Mesenchymal stem cell of adipose (primary cell): ENCODE results near the genes ANAPC16 and FUT11.

DNA sequence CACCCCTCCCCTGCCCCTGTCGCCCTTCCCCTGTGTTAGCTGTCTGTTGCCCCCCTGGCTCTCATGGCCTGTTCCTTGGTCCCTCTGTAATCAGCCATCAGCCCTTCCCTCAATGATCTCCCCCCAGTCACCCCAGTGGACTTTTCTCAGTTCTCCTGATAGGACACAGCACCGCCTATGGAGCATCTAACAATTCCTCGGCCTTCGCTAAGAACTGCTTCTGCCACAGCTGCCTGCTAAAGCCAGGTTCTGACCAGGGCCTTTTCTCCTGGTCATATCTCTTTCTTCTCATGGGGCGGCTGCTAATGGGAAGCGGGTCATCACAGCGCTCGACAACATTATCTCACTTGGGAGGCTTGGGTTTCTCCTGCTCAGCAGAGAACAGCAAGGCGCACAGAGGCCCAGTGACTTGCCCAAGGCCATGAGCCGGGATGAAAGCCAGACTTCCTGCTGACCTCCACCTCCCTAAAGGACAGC, 19.7 kb downstream of the SPOCK2 start:
- CAGE, long polyA plus RNA = no peak

- CAGE, long polyA plus RNA = no peak
Observed at GRCh38 chr10:72097683-72098444, 9.5 kb upstream of the SPOCK2 start.

GRCh38 chr10:72176483-72177391, 39.1 kb upstream of the ANAPC16 start:
- CAGE, long polyA plus RNA = no peak

- CAGE, long polyA plus RNA = no peak
Observed at GRCh38 chr10:72215635-72216627, at the start of gene ANAPC16. TSS of gene ANAPC16 (plus strand) at chr10:72216012.

GRCh38 chr10:72297590-72298545, 24.1 kb downstream of the DDIT4 start:
- CAGE, long polyA plus RNA = no peak

- CAGE, long polyA plus RNA = no peak
Observed at GRCh38 chr10:72353935-72354447, 728 bp downstream of the DNAJB12 start.

DNA sequence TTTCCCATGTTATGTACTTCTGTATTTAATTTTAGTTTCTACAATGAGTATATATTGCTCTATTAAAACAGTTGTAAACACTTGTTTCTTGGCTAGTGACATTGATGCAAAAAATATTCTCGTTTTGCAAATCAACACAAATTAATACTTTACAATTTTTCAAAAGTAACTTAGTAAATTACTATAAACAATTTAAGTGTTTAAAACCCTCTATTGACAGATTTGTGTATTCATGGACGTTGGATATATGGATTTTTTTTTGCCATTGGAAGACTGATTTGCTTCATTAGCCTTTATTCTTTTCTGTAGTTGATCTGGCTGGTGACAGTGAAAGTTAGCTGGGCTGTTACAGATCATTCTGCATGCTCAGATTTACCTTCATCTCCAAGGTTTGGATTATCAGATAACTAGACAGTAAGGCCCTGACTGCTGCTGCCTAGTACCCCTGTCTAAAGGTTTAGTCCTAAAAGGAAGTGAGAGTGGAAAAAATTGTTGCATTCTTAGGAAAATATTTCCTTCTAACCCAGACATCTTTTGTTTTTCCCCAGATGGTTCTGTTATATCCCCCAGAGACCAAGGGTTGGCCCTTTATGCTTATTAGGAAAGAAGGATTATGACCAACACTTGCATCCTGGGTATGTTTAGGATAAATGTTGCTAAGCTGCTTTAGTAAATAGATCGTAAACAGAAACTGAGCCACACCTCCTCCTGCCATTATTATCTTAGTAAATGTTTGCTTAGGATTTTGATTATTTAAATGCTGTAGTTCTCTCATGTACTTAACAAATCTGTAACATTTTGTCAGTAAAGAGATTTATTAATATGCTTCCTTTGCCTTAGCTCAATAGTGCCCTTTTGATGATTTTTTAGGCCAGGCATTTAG, 44.2 kb downstream of the MCU start:
- CAGE, long polyA plus RNA = no peak

GRCh38 chr10:72759632-72759975, 67.7 kb downstream of the MCU start:
- CAGE, long polyA plus RNA = no peak

- CAGE, long polyA plus RNA = no peak
Observed at GRCh38 chr10:72784573-72785297, 92.8 kb downstream of the MCU start.

DNA sequence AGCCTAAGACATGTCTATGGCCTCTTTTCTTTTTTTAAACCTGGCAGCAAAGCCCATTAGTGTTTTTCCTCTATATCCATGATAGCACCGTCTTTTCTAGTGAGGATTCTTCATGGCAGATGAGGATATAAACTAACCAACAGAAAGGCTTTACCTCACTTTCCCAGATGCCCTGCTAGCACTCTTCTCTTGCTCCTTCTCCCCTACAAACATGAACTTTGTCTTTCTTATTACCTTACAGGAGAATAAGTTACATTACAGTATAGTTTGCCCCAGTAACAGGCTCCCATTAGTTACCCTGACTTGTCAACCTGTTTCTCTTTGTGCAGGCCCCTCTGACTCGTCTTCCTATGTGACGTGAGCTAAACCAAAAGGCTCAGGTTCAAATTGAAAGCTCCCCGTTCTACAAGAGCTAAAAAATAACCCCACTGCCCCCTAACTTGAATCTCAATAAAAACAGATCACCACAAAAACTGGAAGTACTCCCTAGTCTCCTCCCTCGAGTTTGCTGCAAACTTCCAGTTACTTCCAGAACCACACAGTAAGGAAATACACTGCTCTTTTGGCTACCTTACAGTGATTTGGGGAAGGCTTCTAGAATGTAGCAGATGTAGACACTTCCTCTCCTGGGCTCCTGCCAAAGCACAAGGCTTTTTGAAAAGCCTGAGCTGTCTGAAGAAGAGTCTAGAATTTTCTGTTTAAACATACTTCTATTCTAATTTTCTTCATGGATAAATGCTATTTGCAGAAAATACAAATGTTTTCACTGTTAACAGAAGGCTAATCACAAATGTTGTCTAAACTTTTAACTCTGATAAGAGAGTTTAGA, 20.0 kb downstream of the P4HA1 start:
- CAGE, long polyA plus RNA = no peak

DNA sequence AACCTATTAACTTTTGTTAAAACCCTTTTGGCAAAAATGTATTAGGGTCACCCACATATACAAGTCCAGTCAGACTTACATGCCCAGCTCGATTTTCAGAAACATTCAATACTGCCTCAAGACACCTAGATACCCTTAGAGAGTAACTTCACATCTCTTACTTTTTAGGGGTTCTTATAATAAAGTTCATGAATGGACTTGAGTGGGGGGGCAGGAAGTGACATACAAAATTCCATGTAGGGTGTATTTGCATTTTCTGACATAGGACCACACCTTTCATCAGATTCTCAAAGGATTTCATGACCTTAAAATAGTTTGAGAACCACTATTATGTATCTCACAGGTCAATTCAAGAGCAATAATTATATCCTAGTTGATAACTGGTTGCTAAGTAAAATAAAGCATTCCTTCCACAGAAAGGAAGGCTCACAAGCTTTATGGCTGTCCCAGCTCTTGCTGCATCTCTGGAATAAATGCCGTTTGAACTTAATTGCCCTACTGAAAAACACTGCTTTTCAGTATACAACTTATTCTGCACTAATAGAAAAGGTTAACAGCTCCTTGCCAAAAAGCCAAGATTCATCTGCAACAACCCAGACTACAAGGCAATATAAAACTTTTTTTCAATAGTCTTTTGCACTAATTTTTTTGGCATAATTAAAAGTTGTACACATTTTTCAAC, 2.3 kb downstream of the P4HA1 start:
- CAGE, long polyA plus RNA = no peak

GRCh38 chr10:73095265-73095772, 1.3 kb downstream of the P4HA1 start:
- CAGE, long polyA plus RNA = no peak

- CAGE, long polyA plus RNA = no peak
Observed at GRCh38 chr10:73245682-73246263, 1.3 kb downstream of the DNAJC9 start.

DNA sequence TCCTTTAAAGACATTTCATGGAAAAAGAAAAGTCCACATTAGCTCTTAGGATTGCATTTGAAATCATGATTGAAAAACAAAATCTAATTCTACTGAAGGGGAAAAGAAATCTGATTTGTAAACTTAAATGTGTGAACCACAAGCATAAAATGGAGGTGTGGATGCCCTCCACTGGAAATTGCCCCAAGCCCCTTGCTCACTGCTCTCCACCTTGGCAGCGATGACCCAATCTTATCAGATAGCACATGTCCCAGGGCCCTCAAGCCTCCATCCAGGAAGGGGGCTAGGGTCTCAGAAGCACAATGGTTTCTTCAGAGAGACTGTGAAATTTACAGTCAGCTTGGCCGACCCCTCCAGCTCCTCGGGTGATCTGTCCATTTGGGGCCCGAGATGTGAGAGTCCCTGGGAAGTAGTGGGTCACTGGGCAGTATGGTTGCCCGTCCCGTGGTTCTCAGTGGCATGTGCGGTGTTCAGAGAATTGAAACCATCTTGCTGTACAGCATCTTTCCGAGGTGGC, 4.5 kb upstream of the MSS51 start:
- CAGE, long polyA plus RNA = no peak

GRCh38 chr10:73553129-73553763, 37.9 kb downstream of the USP54 start:
- CAGE, long polyA plus RNA = no peak

GRCh38 chr10:73586277-73586704, 4.9 kb downstream of the USP54 start:
- CAGE, long polyA plus RNA = no peak

GRCh38 chr10:73590975-73591160, 274 bp downstream of the USP54 start:
- CAGE, long polyA plus RNA = no peak

GRCh38 chr10:73650744-73651390, 5.0 kb downstream of the SYNPO2L start:
- CAGE, long polyA plus RNA = no peak

DNA sequence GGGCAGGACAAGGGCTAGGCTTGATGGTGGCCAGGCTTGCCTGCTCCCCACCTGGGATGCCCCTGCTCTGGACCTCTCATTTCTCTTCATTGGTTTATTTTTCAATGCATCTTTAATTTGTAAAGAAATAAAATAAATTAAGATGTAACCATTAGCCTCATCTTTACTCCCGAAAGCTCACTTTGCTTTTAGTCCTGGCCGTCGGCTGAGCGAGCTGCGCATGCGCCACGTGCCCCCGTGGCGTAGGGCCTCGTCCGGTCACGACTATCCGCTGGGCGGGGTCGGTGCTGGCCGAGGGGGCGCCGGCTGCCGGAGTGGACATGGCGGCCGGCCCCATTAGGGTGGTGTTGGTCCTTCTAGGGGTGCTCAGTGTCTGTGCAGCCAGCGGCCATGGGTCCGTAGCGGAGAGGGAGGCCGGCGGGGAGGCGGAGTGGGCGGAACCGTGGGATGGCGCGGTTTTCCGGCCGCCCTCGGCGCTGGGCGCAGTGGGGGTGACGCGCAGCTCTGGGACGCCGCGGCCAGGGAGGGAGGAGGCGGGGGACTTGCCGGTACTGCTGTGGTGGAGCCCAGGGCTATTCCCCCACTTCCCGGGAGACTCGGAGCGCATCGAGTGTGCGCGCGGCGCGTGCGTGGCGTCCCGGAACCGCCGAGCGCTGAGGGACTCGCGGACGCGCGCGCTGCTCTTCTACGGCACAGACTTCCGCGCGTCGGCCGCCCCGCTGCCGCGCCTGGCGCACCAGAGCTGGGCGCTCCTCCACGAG, at the start of gene FUT11:
Gene FUT11 (plus strand): TSS at position 263 of the 761 bp plus-strand sequence.
- CAGE, long polyA plus RNA = no peak

- CAGE, long polyA plus RNA = no peak
Observed at GRCh38 chr10:73802851-73803970, 8.2 kb downstream of the NDST2 start.